Skeletal muscle satellite cell (primary cell): ENCODE measurements around the genes POU4F3, DPYSL3, SPINK1, SPINK13, SPINK9 and ADRB2.

DNA sequence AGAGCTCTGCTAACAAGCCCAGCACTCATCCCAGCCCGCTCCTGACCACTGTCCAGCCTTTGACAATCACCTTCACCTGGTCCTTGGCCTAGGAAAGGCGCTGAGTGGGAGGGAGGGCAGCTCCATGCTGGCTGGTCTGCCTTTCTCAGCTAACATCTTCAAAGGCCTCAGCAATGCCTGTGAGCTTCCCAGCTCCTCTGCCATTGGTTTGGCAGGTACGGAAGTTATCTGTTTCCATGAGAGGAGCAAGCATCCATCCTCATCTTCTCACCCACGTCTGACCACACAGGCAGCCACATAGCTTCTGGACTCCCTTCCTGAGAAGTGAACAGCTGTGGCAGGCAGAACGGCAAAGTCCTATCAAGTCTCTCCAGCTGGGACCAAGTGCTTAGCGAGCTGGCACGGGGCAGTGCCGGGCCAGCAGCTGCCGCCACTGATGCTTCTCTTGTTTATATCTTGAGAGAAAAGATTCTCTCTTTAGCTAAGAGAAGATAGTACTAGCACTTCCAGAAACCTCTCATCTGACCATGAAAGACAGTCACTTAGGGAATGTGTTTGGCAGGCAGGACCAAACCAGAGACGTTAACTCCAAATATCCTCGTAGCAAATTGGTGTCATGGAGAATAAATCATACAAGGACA lies 37.3 kb downstream of the PLAC8L1 start:
- CAGE, long polyA plus RNA = no peak

- CAGE, long polyA plus RNA = no peak
These were observed at the start of gene POU4F3 for GRCh38 chr5:146338681-146339198. POU4F3 (plus strand) TSS chr5:146338839.

DNA sequence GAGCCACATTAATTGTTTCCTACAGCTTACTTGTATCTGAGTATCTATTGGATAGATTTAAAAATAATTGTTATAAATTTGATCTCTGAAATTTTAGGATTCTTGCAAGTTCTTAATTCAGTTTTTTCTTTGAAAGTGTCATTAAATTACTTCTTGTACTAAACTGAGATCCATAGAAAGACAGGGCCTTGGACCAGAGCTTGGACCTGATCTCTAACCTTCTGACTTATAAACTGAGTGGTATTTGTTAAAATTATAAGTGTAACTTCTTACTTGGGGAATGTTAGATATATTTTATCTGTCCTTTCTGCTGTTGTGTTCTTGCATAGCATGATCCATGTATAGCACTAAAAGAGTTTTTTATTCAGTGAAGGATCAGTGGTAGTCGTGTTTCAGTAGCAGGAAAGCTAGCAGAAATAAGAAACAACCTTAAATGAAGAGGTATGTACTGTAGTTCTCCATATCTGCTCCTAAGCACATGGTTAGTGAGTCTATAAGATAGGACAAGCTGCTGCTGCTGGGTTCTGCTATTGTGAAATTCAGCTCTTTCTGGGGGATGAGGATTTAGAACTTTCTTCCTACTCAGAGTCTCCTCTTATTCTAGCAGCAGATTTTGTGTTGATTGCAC lies 23.8 kb downstream of the TCERG1 start:
- CAGE, long polyA plus RNA = no peak

DNA sequence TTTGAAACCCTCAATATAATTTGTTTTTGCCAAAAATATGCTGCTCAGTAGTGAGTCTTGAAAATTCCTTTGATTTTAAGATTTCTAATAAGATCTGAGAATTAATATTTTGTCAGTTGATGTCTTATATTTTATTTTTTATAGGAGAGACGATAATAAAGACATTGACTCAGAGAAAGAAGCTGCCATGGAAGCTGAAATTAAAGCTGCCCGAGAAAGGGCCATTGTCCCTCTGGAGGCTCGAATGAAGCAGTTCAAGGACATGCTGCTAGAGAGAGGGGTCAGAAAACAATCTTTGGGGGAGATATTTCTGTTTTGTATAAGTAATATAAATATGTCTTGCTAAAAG lies 33.6 kb downstream of the GPR151 start:
- CAGE, long polyA plus RNA = no peak

DNA sequence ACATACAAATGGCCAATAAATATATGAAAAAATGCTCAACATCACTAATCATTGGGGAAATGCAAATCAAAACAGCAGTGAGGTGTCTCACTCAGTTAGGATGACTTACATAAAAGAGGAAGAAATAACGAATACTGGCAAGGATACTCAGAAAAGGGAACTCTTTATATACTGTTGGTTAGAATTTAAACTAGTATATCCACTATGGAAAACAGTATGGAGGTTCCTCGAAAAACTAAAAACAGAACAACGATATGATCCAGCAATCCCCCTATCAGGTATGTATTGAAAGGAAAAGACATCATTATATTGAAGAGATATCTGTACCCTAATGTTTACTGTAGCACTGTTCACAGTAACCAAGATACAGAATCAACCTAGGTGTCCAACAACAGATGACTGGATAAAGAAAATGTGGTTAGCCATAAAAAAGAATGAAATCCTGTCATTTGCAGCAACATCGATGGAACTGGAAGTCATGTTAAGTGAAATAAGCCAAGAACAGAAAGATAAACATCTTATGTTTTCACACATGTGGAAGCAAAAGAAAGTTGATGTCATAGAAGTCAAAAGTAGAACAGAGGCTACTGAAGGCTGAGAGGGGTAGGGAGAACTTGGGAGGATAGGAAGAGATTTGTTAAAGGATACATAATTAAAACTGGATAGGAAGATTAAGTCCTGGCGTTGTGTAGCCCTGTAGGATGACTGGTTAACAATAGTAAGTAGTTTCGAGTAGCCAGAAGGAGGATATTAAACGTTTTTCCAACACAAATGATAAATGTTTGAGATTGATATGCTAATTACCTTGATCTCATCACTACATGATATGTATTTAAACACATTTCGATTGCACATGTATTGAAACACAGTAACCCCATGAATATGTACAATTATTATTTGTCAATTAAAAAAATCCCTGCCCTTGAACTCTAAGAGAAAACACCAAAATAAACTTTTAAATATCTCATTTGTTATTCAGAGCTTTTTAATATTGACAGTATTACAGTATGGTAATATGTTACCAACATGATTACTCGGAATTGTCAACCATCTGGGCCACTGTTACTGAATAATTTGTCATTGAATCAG lies 27.2 kb downstream of the GPR151 start:
- CAGE, long polyA plus RNA = no peak

DNA sequence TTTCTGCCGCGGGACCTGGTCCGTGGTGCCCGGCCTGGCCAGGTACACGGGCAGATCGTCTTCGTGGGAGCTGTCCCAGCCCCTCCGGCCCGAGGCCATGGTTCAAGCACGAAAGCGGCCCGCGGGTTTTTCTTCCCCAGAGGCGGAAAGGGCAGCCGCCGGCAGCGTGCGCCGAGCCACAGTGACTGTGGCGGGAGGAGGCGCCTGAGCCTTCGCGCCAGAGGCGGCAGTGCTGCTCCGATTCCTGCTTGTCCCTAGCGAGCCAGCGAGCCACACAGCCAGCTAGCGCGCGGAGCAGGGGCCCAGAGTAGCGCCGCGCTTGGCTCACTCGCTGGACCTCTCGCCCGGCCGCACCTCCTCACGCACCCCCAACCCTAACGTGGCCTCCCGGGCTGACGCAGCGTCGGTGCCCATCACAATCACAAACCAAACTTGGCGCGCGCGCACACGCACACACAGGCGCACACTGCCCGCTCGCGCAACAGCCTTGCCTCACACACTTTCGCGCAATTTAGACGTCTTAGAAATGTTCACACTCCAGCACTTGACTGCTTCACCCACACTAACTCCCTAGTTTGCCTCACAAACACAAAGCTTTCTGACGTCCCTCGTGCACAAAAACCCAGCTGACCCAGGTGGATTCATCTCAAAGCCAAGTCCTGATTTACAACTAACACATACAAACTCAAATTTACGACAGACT lies at the start of gene DPYSL3:
TSS of gene DPYSL3 (minus strand) at position 309 of the 703 bp plus-strand sequence.
- CAGE, long polyA plus RNA = no peak

GRCh38 chr5:147721640-147722041 lies 60.9 kb downstream of the JAKMIP2 start:
- CAGE, long polyA plus RNA = no peak

DNA sequence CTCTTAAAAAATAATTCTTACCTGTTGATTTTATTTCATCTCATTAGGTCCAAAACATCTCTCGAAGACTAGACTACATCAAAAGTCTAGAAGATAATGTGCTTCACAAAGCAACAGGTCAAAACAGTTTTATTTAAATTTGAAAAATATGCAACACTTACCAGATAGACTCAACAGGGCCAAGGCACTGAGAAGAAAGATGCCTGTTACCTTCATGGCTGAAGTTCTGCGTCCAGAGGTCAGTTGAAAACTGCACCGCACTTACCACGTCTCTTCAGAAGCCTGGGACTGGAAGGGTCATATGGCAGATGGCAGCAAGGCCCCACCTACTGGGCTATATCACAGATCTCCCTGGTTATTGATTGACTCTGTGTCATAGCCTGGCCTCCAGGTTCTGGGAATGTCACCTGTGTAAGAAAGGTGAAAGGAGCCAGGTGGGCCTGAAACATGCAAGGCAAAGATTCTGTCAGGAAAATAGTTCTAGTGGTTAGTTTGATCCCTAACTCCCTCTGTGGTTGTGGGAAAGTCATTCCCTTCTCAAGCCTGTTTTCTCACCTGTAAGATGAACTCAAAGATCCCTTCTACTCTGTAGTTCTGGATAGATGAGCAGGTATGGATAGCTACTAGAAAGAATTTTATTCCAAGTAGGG lies at the start of gene SPINK1:
TSS of gene SPINK1 (minus strand) at position 310 of the 650 bp plus-strand sequence.
- CAGE, long polyA plus RNA = no peak

- CAGE, long polyA plus RNA = no peak
These were observed 7.5 kb upstream of the SCGB3A2 start for GRCh38 chr5:147870925-147871580.

GRCh38 chr5:147871581-147872574 lies 6.6 kb upstream of the SCGB3A2 start:
- CAGE, long polyA plus RNA = no peak

GRCh38 chr5:148101654-148102023 lies 37.9 kb downstream of the SPINK5 start:
- CAGE, long polyA plus RNA = no peak

- CAGE, long polyA plus RNA = no peak
These were observed 52.1 kb upstream of the SPINK14 start for GRCh38 chr5:148116129-148116693.

DNA sequence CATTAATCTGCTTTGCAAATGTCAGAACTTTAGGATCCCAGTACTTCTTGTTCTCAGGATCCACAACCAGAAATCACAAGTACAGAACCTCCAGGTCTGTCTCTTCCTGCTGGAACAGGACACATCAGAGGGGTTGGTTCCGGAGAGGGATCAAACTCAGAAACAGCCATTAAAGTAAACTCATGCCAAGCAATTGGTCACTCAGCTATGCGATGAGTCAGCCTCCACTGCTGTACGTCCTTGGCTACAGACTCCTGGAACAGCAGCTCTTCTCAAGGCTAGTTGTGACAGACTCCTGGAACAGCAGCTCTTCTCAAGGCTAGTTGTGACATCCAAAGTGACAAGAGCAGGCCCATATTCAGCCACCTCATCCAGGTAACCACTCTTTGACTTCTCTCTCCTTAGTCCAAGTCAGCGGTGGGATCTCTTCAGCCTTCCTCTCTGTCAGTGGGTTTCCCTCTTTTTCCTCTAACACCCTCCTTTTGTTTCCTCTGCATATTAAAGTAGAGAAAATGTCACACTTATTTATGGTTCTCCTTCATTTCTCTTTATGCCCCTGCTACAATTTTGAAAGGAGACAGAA lies at the start of gene SPINK13:
TSS of gene SPINK13 (plus strand) at position 281 of the 583 bp plus-strand sequence.
- CAGE, long polyA plus RNA = no peak

DNA sequence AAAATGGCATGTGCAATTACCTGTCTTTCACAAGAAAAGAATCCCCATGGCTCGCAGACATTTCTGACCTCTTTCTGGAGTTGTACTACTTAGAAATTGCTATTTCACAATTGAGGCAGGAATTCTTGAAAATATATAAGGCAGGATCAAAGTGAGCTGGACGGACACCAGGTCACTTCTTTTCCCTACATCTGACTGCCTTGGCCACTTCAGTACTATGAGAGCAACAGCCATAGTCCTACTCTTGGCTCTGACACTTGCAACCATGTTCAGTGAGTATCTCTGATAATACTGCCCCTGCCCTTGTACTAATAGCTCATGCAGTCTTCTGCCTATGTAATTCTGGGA lies at the start of gene SPINK9:
TSS of gene SPINK9 (plus strand) at position 163 of the 348 bp plus-strand sequence.
- CAGE, long polyA plus RNA = no peak

GRCh38 chr5:148416805-148417384 lies 33.1 kb downstream of the FBXO38 start:
- CAGE, long polyA plus RNA = no peak

DNA sequence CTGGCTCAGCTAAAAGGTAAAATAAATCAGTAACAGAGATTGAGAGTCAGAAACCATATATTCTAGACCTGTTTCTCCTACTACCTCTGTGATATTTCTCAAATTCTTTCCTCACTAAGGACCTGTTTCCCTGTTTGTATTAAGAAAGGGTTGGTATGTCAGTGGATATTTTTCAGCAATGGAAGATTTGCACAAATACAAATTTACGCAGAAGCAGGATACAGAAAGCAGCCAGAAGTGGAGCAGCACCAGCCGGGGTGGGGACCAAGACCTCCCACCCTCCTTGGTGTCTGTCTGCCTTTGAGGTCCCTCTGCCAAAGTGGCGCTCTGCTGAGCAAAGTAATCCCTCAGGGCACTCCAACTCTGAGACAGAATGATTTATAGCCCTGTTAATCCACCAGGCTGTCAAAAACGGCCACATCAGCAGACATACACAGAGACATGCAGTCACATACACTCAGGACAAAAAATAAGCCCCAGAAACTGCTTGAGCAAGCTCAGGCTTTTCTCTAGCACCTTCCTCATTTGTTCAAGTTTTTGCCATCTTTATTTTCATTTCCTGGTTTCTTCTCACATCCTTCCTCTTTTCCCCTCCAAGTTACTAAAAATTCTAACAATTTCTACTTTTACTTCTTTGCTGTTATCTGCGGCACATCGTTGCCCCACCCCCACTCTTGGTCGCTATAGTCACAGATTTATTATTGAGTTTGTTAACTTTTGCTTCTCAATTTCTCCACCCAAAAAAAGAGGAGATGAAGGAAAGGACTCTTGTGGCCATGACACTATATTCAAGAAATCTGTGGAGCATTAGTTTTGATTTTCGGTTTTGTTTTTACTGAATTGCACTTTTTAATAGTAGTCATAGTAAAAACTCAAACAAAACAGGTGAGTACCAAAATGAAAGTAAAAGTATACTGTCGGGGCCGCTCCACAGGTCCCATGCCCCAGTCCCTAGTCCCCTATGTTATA lies 17.5 kb upstream of the ADRB2 start:
- CAGE, long polyA plus RNA = no peak

GRCh38 chr5:148825966-148826887 lies at the start of gene ADRB2:
ADRB2 (plus strand) TSS chr5:148826611.
- CAGE, long polyA plus RNA = no peak

GRCh38 chr5:149134098-149134831 lies 7.0 kb upstream of the ABLIM3 start:
- CAGE, long polyA plus RNA = no peak

GRCh38 chr5:149229655-149230044 lies 42.0 kb upstream of the AFAP1L1 start:
- CAGE, long polyA plus RNA = no peak

- CAGE, long polyA plus RNA = no peak
These were observed 9.2 kb upstream of the AFAP1L1 start for GRCh38 chr5:149262436-149262829.